Bronchial lymph node (tissue), 1 donor: ENCODE data around the genes PTPRR and TSPAN8.

DNA sequence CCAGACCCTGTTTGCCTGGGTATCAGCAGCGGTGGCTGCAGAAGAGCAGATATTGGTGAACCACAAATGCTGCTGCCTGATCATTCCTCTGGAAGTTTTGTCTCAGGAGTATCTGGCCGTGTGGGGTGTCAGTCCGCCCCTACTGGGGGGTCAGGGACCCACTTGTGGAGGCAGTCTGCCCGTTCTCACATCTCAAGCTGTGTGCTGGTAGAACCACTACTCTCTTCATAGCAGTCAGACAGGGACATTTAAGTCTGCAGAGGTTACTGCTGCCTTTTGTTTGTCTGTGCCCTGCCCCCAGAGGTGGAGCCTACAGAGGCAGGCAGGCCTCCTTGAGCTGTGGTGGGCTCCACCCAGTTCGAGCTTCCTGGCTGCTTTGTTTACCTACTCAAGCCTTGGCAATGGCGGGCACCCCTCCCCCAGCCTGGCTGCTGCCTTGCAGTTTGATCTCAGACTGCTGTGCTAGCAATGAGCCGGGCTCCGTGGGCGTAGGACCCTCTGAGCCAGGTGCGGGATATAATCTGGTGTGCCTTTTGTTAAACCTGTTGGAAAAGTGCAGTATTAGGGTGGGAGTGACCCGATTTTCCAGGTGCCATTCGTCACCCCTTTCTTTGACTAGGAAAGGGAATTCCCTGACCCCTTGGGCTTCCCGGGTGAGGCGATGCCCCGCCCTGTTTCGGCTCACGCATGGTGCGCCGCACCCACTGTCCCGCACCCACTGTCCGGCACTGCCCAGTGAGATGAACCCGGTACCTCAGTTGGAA is 61.4 kb downstream of the CNOT2 start:
- PRO-cap, result no peak

DNA sequence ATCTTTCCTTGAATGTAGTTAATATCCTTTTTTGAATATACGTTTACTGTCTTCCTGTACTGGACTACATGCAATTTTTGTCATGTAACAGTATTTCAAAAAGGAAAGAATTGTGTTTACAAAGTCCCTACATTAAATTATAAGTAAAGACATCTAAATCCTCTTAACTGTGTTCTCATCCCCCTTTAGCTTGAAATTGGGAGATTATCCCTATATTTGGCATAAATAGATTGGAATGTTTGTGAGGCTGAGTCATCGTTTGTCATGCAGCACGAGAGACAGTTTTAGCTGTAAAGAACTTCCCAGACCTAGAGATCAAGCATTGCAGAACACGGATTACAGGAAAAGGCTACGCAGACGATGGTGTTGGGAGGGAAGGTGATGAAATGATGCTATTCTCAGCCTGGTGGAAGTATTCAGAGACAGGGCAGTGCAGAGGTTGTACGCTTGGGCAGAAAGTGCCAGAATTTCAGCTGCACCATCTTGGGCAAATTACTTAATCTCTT is 93.8 kb downstream of the PTPRB start:
- PRO-cap, result bidirectional peak, plus-strand start at position 325 of the sequence, minus-strand start at position 198 of the sequence; unidirectional peak, plus-strand start at position 325 of the sequence; unidirectional peak, plus-strand start at position 415 of the sequence

GRCh38 chr12:70660653-70661520 is 23.7 kb upstream of the PTPRB start:
- PRO-cap, result unidirectional peak, minus-strand start at chr12:70661009

GRCh38 chr12:70754105-70755031 is 117.1 kb upstream of the PTPRB start:
- PRO-cap, result no peak

DNA sequence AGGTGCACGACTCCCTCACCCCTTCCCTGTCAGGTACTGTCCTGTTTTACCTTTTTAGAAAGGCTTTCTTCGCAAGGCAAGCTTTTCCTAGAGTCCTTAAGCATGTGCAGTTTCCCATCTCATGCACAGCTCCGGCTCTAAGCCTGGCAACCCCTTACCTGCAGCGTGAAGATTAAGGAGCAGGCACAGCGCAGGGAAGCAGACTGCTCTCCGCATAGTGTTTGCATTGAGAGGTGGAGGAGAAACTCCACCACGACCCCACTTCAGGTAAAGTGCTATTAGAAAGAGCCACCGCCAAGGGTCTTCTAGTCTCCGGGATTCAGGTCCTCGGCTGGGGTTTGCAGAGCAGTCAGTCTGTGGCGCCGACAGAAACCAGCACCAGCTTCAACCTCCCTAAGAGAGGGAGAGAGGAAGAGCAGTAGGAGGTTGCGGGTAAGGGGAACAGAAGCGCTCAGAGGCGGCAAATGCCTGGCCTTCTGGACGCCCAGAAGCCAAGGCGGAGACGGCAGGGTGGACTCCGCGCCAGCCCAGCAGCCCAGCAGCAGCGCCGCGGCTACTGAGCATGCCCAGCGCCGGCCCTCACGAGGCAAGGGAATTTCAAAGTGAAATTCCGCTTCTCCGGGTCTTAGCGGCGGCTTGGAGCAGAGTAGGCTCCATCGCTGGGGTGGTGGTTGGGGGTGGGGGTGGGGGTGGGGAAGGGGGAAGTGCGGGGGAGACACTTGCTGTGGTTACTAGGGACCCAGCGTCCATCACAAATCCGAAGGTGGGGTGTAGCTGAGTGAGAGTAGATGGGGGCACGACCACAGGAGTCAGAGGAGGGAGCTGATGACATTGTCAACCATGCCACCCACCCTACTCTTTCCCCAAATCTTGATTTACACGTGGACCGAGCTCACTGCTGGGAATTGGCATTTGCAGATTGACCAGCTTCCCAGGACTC is at the start of gene PTPRR:
TSS of gene PTPRR (minus strand) at position 564 of the 940 bp plus-strand sequence.
- PRO-cap, result no peak

- PRO-cap, result no peak
Measured at GRCh38 chr12:71117880-71118817, 39.6 kb downstream of the TSPAN8 start.

- PRO-cap, result no peak
Measured at GRCh38 chr12:71156983-71157426, 794 bp downstream of the TSPAN8 start.

- PRO-cap, result no peak
Measured at GRCh38 chr12:71157517-71158228, at the start of gene TSPAN8. Gene TSPAN8 (minus strand): TSS chr12:71157999.

DNA sequence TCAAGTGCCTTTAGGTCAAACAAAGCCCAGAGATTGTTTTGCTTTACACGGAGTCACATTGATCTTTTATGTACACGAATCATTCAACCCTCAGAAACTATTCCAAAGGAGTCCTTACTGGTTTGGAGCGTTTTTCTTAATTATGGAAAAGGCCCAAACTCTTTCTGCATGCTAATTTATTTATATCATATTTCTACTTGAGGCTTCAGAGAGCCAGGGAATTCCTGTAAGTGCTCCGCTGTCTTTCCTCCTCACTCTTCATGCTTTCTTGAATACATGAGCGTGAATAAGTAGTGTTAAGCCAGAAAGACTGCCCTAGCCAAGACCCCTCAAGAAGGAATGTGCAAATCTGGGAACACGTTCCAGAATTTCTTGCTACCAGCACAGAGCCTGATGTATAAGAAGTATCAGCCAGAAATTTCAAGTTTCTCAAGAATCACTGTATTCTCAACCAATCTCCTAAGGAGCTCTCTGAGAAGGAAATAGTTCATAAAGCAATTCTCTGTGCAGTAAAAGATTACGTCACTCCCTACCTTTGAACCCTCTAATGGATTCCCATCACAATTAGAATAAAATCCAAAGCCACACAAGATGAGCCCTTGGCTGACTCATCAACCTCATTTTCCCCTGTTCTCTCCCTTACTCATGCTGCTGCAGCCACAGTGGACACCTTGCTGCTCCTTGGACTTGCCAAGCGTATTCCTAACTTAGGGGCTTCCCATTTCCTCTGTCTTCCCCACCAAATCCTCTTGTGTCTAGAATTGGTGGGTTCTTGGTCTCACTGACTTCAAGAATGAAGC is 6.8 kb upstream of the TSPAN8 start:
- PRO-cap, result unidirectional peak, minus-strand start at position 262 of the sequence

DNA sequence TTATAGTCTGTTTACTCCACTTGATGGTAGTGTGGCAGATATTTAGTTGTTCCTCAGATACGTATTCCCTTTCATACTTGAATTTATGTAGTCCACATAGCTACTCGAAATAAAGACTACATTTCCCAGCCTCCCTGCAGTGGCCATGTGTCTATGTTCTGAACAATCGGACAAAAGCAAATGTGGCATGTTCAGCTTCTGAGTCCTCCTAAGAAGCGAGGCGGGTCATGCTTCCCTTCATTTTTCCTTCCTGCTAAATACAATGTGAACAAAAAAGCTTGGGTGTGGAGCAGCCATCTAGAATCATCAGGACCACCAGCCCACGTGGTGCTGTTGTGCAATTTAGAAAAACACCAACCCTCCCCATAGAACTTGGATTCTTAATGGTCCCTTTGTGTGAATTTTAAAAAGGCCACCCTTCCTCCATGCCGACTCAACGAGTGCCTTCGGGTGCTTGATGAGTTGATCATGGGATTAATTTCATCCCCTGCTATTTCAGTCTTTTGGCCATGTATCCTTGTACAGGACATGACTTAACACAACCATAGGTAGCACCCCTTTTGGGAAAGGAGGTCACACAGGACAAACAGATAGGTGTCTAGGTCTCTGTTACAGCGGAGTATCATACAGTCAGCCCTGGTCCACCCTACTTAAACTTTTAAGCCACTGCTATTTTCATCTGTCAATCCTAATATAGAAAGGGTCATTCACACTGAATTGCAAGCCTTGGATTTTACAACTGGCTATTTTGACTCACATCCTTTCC is 60.7 kb downstream of the ZFC3H1 start:
- PRO-cap, result no peak

DNA sequence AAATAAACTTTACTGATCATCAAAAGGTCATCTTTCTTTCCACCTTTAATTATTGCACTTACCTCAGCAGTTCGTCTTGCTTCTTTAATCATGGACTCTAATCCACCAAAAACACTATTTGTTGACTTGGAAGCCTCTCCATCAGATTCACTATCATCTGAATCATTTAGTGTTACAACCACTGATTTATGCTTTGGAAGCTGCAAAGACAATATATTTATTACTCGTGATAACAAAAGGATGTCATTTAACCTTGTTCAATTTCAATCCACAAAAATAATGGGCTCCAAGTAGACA is 28.3 kb downstream of the ZFC3H1 start:
- PRO-cap, result no peak

- PRO-cap, result no peak
Measured at GRCh38 chr12:71759172-71759527, 4.5 kb downstream of the RAB21 start.

- PRO-cap, result no peak
Measured at GRCh38 chr12:71769919-71770335, 15.3 kb downstream of the RAB21 start.

GRCh38 chr12:72076348-72076613 is 137.6 kb downstream of the TPH2 start:
- PRO-cap, result no peak

DNA sequence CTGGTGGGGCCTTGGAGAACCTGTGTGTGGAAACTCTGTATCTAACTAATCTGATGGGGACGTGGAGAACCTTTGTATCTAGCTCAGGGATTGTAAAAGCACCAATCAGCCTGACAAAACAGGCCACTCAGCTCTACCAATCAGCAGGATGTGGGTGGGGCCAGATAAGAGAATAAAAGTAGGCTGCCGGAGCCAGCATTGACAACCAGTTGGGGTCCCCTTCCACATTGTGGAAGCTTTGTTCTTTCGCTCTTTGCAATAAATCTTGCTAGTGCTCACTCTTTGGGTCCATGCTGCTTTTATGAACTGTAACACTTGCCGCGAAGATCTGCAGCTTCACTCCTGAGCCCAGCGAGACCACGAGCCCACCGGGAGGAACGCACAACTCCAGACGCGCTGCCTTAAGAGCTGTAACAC is 86.3 kb upstream of the TRHDE start:
- PRO-cap, result no peak

DNA sequence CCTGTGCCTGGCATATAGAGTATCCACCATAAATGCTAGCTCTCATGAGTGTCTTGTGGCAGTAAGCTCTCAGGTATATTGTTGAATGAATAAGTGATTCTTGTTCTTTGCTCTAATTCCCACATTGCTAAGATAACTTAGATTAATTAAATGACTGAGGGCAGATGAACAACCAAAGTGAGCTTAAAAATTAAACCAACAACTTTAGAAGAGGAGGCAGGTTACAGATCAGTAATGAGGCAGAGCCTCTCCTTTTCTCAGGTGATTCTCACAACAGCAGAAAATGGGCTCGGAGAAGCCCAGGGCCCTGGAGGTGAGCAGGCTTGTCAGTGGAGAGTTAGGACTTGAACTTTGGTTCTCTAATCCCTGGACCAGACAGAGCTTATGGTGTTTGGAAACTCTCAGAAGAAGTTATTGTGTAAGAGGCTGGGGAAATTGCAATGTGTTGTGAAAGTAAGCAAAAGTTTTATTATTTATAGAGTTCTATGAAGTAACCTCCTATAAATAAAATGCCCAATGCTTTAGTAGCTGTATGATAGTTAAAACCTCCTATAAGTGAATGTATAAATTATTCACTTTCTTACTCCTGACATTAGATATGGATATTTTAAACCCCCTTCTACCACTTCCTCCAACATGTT is 2.8 kb downstream of the TRHDE start:
- PRO-cap, result no peak

GRCh38 chr12:73341560-73341812 is 1069.3 kb downstream of the TRHDE start:
- PRO-cap, result no peak

DNA sequence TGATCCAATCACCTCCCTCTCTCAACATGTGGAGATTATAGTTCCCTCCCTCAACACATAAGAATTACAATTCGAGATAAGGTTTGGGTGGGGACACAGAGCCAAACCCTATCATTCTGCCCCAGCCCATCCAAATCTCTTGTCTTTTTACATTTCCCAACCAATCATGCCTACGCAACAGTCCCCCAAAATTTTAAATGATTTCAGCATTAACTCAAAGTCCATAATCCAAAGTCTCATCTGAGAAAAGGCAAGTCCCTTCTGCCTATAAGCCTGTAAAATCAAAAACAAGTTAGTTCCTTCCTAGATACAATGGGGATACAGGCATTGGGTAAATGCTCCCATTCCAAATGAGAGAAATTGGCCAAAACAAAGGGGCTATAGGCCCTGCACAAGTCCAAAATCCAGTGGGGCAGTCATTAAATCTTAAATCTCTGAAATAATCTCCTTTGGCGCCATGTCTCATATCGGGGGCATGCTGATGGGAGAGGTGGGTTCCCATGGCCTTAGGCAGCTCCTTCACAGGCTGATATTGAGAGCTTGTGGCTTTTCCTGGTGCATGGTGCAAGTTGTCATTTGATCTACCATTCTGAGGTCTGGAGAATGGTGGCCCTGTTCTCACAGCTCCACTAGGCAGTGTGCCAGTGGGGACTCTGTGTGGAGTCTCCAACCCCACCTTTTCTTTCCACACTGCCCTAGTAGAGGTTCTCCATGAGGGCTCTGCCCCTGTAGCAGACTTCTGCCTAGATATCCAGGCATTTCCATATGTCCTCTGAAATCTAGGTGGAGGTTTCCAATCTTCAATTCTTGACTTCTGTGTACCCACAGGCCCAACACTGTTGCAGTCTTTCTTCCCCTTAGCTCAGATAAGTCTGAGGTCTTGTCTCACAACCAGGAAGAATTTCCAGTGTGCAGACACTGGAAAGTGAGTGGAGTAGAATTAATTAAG is 25.9 kb downstream of the GLIPR1L1 start:
- PRO-cap, result no peak

- PRO-cap, result no peak
Measured at GRCh38 chr12:75501545-75502331, 9.7 kb downstream of the KRR1 start.

DNA sequence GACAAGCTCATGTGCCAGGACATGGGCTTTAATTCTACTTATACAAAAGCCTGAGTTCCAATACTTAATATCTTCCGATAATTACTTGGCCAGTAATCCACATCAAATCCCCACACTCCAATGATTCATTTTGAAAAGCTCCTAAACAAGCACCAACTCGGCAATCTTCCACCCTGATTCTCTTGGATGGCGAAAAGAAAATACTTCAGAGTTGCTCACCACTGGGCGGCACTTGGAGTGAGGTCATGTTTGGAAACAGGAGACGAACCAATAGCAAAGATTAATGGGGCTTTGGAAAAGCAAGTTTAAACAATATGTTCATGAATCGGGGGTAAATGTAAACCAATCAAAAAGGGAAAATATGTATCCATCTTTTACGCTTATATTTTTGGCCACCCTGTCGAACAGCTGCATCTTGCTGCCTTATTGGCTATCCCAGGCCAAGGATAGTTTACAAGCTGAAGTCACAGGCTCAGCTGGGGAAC is 263.7 kb downstream of the NAP1L1 start:
- PRO-cap, result no peak